ENCODE data around the genes SHPRH and STXBP5.

GRCh38 chr6:145907395-145908067 is 56.6 kb downstream of the SHPRH start:
- RRBS, 2 experiments, result no CpG with 5 or more reads among the region's 1 CpG

DNA sequence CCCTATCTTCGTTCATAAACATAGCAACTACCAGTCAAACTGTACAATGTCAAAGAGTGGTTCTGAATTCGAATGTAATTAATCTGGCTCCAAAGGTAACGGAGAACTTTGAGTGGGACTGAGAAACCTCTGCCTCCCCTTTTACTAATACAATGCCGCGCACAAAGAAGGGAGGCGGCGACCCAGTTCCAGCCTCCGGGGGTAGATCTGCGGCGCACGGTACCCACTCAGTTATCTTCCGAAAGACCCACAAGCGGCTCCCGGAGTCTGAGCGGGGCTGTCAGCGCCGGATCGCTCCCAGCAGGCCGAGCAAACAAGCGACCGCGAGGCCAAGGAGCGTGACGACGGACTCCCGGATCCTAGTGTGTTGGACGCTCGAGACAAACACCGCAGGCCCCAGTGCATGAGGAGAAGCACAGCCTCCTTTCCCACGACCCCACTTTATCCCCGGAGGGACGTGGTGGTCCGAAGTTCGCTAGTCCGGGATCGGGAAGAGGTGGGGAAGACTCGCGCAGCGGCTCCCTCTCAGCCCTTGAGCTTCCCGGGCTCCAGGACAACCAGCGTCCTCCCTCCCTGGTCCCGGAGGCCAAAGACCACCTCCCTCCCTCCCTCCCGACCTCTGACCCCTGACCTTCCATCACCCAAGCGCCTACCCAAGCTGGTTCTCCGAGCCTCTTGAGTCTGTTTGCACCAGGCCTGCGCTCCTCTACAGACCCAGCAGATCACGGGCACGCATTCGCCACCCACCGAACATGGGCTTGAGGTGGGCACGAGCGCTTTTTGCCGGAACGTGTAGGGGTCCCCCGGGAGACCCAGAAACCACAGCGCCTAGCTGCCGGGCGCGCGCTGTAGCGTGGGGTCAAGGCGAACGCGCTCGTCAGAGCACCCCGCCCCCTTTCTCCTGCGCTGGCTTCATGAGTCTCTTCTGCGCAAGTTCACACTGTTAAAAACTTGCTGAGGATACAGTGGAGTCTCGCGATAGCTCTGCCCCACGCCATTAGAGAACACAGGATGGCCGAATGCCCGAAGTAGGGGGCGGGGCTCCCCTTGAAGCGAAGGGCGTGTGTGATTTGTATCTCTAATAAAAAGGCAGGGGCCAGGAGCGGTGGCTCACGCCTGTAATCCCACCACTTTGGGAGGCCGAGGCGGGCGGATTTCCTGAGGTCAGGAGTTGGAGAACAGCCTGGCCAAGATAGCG is at the start of gene SHPRH:
Gene SHPRH (minus strand): TSS at position 855 of the 1,198 bp plus-strand sequence.
- RRBS, 2 experiments, result under 1 to 2% methylated on average over 27 of the region's 82 CpGs

DNA sequence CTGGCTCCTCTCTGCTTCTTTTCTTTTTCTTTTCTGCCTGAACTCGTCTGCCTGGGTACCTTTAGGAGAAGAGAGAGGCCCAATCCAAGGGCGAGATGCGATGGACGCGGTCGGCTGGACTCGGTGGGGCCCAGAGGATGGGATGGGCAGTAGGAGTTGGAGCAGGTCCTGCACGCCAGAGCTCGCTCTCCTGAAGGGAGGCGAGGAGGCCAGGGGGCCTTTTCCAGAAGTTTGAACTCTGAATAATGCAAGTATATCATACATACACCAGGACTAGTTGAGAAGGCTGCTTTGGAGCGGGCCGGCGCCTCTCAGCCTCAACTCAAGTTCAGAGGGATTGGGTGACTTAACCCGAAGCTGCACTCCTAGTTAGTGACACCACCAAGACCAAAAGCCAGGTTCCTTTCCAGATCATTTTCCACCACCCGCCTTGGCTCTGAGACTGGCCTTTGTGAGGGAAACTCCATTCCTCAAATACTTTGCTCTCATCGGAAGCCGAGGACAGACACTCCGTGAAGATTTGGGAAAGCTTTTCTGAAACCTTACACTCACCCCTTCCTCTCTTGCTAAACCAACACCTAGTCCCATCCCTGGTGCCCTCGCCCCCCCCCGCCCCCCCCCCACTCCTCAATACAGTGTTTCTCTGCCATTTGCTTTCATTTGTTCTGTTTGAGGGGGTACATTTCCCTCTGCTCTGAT is 684 bp downstream of the RAB32 start:
- RRBS, 2 experiments, result no CpG with 5 or more reads among the region's 20 CpGs

DNA sequence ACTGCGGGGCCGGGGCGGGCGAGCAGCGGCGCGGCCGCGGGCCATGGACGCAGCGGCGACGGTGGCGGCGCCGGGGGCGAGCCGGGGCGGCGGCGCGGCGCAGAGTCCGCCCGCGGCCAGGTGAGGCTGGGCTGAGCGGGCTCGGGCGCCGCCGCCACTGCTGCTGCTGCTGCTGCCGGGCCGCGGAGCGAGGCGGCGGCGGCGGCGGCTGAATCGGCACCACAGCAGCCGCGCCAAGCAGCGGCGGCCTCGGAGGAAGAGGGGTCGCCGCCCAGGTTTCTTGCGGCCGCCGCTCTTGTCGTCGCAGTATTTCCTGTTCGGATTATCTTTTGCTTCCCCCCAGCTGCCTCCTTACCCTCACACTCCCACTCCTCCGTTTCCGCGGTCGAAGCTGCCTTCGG is at the start of gene STXBP5:
Gene STXBP5 (plus strand): TSS at position 360 of the 401 bp plus-strand sequence.
- RRBS, 2 experiments, result under 1% methylated on average over 29 of the region's 59 CpGs

- RRBS, 2 experiments, result no CpG with 5 or more reads among the region's 6 CpGs
Observed at GRCh38 chr6:147211839-147212806, 7.9 kb downstream of the STXBP5 start.

- RRBS, 2 experiments, result no CpG with 5 or more reads among the region's 14 CpGs
Observed at GRCh38 chr6:147324295-147325290, 120.4 kb downstream of the STXBP5 start.

GRCh38 chr6:147341430-147342516 is 137.6 kb downstream of the STXBP5 start:
- RRBS, 2 experiments, result no CpG with 5 or more reads among the region's 2 CpGs

- RRBS, 2 experiments, result no CpG with 5 or more reads among the region's 2 CpGs
Observed at GRCh38 chr6:147919237-147919537, 410.7 kb downstream of the SAMD5 start.

DNA sequence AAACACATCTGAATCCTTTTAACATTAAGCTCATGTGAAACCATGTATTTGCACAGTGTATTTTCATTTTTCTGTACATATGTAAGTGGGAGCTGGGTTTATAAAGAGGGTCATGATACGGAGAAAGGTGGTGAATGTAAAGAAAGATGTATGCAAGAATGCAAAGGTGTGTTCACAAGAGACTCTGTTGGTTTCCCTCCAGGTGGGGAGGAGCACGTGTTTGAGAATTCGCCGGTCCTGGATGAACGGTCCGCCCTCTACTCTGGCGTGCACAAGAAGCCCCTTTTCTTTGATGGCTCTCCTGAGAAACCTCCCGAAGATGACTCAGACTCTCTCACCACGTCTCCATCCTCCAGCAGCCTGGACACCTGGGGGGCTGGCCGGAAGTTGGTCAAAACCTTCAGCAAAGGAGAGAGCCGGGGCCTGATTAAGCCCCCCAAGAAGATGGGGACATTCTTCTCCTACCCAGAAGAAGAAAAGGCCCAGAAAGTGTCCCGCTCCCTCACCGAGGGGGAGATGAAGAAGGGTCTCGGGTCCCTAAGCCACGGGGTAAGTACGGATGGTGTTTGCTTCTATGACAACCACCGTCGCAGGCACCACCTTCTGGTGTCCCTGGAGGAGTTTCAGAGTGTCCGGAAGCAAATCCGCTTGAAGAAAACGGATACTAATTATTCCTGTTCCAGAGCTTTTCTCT is 176.9 kb downstream of the SASH1 start:
- RRBS, 2 experiments, result 98% methylated on average over 3 of the region's 21 CpGs; no CpG with 5 or more reads in 1 of the 2 experiments

GRCh38 chr6:148548266-148548827 is 198.5 kb upstream of the UST start:
- RRBS, 2 experiments, result 90 to 98% methylated on average over 4 to 6 of the region's 17 CpGs

DNA sequence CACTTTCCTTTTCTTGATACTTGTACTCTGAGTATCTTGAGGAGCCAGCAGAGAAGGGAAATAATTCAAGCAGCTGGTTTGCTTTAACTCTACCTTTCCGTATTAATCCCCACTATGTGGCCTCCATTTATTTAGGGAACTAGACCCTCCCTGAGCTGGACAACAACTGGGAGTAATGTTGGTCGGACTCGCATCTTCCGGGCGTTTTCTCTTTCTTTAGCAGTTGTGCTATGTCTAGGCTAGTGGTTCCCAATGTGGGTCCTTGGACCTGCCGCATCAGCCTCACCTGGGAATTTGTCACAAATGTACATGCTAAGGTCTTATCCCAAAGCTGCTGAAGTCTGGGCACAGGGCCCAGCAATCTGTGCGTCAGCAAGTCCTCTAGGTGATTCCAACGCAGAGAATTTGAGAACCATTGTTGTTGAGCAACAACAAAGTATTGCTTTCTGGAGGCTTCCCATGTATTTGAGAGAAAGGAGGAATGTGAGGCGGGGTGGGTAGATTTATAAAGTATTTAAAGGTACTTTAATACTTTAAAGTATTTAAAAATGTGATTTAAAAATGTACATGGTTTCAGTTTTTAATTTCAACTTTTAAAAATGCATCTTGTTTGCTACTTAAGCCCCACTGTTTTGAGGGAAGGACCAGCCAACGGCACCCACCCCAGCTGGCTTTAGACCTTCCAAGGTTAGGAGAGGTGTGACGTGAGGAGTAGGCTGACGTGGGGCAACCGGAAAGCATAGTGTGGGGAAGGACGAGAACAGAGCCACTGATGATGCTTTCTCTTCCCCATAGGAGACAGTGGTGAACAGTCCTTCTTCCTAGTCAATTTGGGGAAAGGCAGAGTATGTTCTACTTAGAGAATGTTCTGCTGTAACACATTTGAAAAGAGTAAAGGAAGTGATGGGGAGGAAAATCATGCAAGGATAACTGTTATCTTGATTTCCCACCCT is 4.1 kb downstream of the UST start:
- RRBS, 2 experiments, result no CpG with 5 or more reads among the region's 14 CpGs

- RRBS, 2 experiments, result no CpG with 5 or more reads among the region's 5 CpGs
Observed at GRCh38 chr6:148784259-148784781, 37.5 kb downstream of the UST start.

- RRBS, 2 experiments, result no CpG with 5 or more reads among the region's 2 CpGs
Observed at GRCh38 chr6:149347874-149348439, 30.4 kb downstream of the TAB2 start.

GRCh38 chr6:149451328-149451896 is 33.4 kb downstream of the ZC3H12D start:
- RRBS, 2 experiments, result 3 to 19% methylated on average over 22 of the region's 47 CpGs

- RRBS, 2 experiments, result no CpG with 5 or more reads among the region's 7 CpGs
Observed at GRCh38 chr6:149505197-149505886, 20.5 kb upstream of the ZC3H12D start.

- RRBS, 2 experiments, result 0 to under 1% methylated on average over 4 to 6 of the region's 33 CpGs
Observed at GRCh38 chr6:149544830-149545909, 673 bp downstream of the PPIL4 start.

- RRBS, 2 experiments, result no CpG with 5 or more reads among the region's 29 CpGs
Observed at GRCh38 chr6:149566961-149567323, 767 bp downstream of the GINM1 start.

- RRBS, 2 experiments, result no CpG with 5 or more reads among the region's 18 CpGs
Observed at GRCh38 chr6:149593765-149594871, 27.9 kb downstream of the GINM1 start.

- RRBS, 2 experiments, result no CpG with 5 or more reads among the region's 6 CpGs
Observed at GRCh38 chr6:149683230-149684167, 34.4 kb downstream of the LATS1 start.

All from NT2/D1 (cell line).